Kidney (tissue), 2 donors: Measurements from ENCODE around the genes MYF6 and TMTC2.

- PRO-cap: no peak
- RRBS: no CpG with 5 or more reads among the region's 3 CpGs
Measured at GRCh38 chr12:78929709-78930950, 65.6 kb downstream of the SYT1 start.

DNA sequence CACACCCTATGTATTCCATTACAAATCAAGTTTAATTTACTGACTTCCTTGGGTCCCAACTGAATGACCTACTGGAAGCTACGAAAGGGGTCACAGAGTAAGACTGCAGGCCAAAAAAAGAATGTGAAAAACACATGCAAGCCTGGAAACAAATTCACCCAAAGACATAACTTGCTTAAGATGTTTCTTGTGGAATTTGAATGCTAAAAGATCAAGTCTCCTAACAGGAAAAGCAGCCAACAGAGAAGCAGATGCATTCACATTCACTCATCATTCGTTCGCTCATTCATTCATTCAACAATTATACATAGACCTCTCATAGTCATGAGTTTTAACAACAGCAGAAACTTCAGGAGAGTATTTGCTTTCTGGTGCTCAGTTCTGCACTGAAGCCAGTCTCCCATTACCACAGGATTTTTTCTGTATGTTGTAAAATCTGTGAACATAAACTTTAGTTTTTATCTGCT, 132.7 kb downstream of the PAWR start:
- PRO-cap: no peak
- RRBS: no CpG with 5 or more reads among the region's 3 CpGs

DNA sequence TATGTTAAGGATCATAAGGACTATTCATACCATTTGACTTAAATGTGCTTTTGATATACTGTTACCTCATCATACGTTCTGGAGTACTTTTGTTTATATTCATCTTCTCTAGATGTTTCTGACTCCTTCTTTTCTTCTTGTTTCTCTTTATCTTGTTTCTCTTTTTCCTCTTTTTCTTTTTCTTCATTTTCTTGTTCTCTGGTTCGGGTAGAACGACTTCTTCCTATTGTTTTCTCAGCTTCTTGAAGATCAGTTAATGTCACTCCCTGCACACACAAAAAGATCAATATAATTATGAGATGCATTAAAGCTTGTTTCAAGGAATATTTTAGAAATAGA, 106.3 kb upstream of the PAWR start:
- PRO-cap: no peak
- RRBS: no CpG with 5 or more reads among the region's 3 CpGs

- PRO-cap: no peak
- RRBS: no CpG with 5 or more reads among the region's 1 CpG
Measured at GRCh38 chr12:79798353-79798747, 107.6 kb upstream of the PAWR start.

DNA sequence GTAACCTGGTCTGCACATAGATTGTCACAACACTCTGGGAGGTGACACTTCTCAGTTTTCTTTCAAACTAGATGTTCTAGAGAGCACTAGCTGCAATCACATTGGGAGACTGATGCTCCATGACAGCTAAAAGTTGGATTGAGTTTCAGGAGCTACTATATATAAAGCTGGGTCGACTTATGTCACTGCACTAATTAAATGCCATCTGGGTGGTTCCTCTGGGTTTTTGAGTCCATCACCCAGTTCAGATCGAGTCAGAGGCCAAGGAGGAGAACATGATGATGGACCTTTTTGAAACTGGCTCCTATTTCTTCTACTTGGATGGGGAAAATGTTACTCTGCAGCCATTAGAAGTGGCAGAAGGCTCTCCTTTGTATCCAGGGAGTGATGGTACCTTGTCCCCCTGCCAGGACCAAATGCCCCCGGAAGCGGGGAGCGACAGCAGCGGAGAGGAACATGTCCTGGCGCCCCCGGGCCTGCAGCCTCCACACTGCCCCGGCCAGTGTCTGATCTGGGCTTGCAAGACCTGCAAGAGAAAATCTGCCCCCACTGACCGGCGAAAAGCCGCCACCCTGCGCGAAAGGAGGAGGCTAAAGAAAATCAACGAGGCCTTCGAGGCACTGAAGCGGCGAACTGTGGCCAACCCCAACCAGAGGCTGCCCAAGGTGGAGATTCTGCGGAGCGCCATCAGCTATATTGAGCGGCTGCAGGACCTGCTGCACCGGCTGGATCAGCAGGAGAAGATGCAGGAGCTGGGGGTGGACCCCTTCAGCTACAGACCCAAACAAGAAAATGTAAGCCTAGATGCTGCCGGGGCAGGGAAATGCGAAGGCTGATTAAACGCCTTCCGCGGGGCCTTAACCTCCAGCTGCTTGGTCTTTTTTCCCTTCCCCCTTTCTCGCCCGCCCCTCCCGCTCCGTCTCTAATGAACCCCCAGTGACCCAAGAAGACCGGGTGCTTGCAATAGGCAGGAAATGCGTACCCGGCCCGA, at the start of gene MYF6:
Gene MYF6, plus strand, starts transcription at position 190 of the 991 bp plus-strand sequence.
- PRO-cap: no peak
- RRBS: 33% methylated on average over 16 of the region's 35 CpGs

DNA sequence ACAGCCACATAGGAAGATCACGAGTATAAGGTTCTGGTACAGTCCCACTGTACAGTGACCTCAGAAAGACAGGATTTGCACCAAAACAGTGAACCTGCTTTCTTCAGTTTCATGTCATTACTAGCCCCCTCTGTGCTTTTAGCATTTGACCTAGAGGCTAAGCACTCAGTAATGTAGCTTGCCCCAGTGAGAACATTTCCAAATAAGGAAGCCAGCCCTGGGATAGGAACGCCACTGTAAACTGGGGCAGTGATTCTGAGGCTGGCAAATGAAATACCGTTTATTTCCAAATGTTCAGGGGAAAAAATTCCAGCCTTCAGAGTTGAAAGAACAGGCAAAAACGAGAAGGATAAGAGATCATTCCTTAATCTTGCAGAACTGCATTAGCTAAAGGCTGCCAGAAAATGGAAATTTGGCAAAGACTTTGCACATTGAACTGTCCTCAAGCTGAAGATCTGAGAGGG, 41.8 kb upstream of the PPFIA2 start:
- PRO-cap: no peak
- RRBS: no CpG with 5 or more reads among the region's 4 CpGs

DNA sequence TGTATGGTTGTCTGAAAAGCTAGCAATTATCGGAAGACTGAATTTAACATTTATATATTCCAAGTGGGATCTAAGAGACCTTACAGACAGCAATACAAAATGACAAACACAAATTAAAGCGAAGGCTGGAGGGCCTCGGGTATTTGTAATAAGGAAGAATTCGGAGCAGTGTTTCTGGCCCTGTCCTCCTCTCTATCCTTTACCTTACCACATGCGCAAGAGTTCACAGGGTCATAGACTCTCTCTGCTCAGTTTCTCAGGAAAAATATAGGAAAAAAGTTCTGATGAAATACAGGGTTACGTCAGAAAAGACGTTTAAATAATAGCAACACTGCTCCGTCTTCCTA, 504 bp downstream of the CCDC59 start:
- PRO-cap: no peak
- RRBS: no CpG with 5 or more reads among the region's 8 CpGs

DNA sequence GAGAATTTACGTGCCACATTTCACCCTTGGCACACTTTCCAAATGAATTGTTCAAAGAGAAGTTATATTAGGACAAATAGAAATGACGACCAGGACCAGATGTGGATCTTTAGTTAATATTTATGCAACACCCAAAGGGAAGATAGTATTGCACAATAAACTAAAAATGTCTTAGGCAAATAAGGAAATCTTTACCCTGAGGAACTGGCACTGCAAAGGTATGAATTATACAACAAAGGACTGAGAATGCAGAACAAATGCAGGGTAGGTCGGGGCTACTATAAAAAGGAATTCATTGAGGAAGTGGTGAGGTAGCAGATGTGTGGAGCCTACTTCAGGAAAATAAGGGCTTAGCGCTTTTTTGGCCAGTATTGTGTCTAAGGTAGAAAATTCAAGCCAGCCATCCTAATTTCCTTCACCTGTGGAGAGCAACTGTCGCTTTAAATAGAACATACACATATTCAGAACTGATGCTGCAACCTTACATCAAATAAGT, 3.8 kb upstream of the TMTC2 start:
- PRO-cap: no peak
- RRBS: no CpG with 5 or more reads among the region's 5 CpGs

DNA sequence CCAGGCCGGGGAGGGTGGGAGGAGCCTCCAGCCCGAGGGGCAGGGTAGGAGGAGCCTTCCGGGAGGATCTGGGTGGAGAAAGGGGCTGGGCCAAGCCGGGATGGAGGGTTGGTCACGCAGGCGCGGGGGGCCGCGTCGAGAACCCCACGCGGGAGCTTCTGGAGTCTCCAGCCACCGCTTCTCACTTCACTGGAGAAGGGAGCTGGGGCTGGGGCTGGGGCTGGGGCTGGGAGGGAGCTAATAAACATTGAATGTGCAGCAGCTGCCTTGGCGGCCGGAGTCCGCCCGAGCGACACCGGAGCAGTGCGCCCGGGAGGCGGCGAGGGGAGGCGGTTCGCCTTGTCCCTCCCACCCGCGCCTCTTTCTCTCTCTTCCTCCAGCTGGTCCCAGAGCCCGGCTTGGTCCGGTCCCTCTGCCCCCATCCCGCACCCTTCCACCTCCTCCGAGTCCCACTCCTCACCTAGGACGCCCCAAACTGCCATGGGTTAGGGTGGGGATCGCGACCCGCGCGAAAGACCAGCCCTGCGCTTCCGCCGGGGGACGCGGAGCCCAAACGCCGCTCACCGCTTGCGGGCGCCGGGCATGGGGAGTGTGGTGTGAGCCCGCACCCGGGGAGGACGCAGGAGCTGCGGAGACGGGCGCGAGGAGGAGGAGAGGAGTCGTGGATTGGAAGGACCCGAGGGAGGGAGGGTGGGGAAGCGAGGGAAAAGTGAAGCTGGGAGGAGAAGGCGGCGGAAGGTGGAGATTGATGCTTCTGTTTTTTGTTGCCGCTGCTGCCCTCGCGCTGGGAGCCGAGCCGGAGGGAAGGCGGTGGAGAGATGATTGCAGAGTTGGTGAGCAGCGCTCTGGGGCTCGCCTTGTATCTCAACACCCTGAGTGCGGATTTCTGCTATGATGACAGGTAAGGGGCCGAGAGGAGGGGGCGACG, at the start of gene TMTC2:
Gene TMTC2, plus strand, starts transcription at position 138 of the 928 bp plus-strand sequence.
- PRO-cap: bidirectional peak, plus-strand start at position 138 of the sequence, minus-strand start outside the sequence; bidirectional peak, plus-strand start at position 622 of the sequence, minus-strand start at position 591 of the sequence
- RRBS: 3% methylated on average over 24 of the region's 72 CpGs

DNA sequence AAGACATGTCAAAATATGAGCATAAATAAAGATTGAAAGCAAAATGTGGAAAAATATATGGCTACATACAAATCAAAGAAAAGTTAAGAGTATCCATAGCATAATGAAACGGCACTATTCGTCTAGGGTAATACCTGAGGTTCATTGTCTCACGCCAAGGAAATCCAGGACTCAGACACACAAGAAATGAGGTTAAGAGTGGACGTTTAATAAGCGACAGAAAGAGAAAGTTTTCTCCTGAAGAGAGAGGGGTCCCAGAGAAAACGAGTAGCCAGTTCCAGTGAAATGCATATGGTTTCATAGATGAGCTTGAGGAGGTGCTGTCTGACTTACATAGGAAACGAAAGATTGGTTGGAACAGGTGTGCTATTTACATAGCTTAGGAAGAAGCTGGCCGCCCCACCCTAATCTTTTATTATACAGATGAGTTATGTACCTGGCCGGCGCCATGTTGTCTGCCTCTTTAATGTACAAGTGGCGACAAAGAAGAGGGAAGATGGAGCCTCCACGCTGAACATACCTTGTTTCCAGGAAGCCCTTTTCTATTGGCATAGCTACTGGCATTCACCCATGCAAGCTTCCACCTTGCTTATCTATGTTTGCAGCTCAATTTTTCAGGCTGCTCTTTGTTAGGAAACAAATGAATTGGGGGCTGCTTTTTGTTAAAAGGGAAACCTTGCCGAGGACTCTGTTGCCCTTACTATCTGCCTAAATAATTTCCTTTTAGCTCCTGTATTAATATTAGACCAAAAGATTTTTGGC, 222.9 kb downstream of the SLC6A15 start:
- PRO-cap: no peak
- RRBS: no CpG with 5 or more reads among the region's 13 CpGs

DNA sequence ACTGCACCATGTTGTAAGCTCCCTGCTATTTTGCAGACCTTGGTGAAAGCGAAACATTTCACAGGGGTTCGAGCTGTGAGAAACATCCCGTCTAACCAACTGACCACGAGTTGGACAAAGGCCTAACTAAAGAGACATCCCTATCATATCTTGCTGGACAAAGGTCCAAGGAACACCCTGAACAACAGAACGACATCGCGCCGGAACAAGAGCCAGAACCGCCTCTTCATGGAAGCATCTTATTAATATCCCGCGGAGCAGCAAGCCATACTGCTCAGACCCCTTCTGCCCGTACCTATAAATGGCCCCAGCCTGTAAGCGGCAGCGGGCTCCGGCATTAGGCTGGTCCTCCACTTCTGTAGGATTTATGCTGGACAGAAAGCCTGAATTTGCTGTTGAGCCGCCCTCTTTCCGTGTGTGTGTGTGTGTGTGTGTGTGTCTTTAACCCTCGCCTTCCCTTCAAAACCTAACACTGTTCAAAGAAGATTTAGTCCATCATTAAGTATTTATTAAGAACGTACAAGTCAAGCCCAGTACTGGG, 2.0 kb downstream of the SLC6A15 start:
- PRO-cap: no peak
- RRBS: 19% methylated on average over 5 of the region's 19 CpGs

DNA sequence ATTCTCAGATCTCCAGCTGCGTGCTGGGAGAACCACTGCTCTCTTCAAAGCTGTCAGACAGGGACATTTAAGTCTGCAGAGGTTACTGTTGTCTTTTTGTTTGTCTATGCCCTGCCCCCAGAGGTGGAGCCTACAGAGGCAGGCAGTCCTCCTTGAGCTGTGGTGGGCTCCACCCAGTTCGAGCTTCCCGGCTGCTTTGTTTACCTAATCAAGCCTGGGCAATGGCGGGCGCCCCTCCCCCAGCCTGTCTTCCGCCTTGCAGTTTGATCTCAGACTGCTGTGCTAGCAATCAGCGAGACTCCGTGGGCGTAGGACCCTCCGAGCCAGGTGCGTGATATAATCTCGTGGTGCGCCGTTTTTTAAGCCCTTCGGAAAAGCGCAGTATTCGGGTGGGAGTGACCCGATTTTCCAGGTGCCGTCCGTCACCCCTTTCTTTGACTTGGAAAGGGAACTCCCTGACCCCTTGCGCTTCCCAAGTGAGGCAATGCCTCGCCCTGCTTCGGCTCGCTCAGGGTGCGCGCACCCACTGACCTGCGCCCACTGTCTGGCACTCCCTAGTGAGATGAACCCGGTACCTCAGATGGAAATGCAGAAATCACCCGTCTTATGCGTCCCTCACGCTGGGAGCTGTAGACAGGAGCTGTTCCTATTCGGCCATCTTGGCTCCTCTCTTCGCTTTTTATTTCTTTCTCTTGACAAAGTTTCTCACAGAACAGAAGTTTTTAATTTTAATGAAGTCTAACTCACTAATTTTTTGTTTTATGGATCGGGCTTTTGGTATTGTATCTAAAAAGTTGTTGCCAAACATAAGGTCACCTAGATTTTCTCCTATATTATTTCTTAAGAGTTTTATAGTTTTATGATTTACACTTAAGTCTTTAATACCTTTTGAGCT, 38.0 kb downstream of the ALX1 start:
- PRO-cap: no peak
- RRBS: no CpG with 5 or more reads among the region's 34 CpGs

GRCh38 chr12:88139359-88139907, 2.5 kb downstream of the CEP290 start:
- PRO-cap: no peak
- RRBS: no CpG with 5 or more reads among the region's 2 CpGs

GRCh38 chr12:88334293-88334796, 192.2 kb downstream of the TMTC3 start:
- PRO-cap: no peak
- RRBS: no CpG with 5 or more reads among the region's 4 CpGs

- PRO-cap: no peak
- RRBS: no CpG with 5 or more reads among the region's 2 CpGs
Measured at GRCh38 chr12:88454623-88454859, 125.7 kb downstream of the KITLG start.

DNA sequence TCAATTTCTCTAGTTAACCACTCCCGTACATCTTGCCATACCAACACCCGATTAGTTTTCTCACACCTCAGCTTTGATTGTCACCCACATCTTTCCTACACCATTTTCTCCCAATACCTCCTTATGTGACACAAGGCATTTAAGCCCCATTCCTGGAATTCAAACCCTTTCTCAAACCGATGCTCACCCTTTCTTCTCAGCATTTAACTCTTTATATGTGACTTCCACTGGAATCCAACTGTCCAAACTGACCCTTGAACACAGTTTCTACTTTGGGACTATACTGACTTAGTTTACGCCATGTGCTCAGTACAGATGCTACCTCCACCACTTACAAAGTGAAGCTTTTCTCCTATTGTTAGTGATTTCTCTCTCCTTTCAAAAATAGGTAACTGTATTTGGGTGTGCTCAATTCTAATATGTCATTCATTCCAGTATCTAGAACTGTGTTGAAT, 80.4 kb downstream of the KITLG start:
- PRO-cap: no peak
- RRBS: no CpG with 5 or more reads among the region's 4 CpGs

GRCh38 chr12:88529592-88529975, 50.7 kb downstream of the KITLG start:
- PRO-cap: no peak
- RRBS: no CpG with 5 or more reads among the region's 4 CpGs

DNA sequence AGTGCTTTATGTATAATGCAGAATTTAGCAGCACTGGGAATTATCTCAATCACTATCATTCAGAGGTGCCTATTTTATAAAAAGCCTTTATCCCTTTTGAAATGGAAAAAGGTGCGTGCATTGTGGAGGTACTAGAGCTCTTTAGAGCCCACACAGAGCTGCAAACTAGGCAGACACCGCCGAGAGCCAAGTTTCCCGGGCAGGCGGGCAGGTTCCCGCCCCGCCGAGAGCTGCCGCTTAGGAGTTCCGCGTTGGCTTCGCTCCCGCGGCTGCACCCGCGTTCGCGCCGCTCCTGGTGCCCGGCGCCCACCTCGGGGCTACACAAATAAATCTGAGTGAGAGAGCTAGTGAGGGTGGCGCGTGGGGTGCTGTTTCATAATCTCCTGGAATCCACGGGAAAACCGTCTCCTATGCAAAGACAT, 753 bp downstream of the KITLG start:
- PRO-cap: no peak
- RRBS: under 1% methylated on average over 12 of the region's 26 CpGs

DNA sequence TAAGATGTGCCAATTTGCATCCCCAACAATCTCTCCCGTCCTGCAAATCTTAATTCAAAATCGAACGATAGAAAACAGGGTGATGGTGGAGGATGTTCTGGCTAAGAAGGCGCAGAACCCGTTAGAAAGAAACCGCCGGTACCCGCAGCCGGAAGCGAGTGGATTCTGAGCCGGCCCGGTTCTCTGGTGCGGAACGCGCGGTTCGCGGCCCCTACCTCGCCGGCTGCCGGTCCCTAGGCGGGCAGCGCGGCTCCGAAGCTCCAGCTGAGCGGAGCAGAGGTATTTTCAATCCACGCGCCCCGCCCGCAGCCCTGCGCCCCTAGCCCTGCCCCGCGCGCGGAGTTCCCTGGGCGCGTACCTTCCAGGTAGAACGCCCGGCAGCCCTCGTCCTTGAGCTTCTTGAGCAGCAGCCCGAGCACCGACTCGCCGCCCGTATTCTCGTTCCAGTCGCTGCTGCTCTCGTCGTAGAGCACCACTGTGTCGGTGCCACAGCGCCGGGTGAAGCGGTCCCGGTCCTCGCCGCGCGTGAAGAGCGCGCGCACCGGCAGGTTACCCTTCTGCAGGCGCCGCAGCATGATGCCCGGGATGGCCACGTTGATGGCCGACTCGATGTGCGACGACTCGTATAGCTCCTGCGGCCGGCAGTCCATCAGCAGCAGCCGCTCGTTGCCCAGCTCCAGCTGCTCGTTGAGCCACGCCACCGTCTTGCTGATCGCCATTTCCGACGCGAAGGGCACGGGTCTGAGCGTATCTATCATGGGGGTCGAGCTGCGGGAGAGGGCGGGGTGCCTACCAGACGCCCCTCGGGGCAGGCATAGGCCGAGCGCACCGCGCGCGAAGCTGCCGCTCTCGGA, 792 bp downstream of the DUSP6 start:
- PRO-cap: bidirectional peak, plus-strand start at position 574 of the sequence, minus-strand start at position 440 of the sequence
- RRBS: 2% methylated on average over 25 of the region's 97 CpGs

DNA sequence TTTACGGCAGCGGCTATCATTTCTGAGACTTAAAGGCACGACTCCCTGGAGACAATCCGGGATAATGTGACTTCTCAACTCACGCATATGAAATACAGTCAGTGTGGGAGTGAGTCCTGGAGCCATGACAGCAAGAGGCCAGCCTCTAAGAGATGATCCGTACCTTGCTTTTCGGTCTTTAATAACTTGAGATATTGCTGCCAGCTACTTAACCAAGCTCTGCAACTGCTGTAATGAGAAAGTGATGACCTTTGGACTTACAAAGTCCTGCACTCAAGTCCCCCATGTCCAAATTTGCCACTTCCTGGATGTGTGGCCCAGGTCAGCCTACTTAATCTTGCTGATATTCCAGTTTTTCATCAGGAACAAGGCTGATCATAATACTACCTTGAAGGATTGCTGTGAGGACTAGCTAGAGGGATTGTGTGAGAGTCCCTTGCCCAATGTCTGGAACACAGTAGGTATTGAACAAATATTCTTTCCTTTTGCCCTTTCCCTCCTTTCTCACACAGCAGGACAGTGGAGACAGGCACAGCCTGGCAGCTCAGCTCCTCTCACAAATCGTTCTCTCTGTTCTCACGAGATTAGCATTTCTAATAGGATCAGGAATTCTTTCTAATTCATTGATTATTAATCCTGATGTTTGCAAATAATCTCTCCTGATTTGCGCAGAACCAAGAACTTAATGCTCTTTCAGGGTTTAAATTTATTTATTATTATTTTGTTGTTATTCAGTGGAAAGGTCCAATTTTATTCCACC, 33.9 kb upstream of the DUSP6 start:
- PRO-cap: no peak
- RRBS: no CpG with 5 or more reads among the region's 10 CpGs